NCI-H460 (cell line): Measurements from ENCODE around the genes FTH1, TMEM223, NXF1 and SLC3A2.

DNA sequence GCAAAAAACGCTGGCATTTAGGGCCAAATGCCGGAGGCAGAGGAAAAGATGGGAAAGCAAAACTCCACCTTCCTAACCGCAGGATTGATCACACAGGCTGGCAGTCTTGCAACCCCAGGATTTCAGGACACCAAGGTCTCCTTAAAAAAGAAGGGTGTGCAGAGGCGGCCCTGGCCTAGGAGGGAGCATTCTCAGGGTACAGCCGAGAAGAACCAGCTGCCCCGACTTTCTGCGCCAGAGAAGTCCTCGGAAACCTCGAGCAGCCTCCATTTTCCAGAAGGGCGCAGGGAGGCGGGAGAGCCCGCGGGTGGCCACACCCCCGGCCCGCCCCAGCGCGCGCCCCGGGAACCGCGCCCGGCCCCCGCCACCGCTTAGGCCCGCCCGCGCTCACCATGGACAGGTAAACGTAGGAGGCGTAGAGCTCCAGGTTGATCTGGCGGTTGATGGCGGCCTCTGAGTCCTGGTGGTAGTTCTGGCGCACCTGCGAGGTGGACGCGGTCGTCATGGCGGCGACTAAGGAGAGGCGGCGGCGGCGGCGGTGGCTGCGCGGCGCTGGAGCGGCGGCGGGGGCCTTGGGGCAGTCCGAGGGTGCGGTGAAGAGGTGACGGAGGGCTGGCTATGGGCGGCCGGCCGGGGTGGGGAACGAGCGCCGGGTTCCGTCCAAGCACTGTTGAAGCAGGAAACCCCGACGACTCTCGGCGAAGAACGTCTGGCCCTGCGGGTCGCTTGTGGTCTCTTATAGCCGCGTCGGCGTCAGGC is at the start of gene FTH1:
TSS of gene FTH1 (minus strand) at position 714 of the 759 bp plus-strand sequence.
RAMPAGE:
- cytosol, long total RNA = start-site peak on the minus strand centred at position 567 of the sequence, 300 bp wide, 6,808 and 4,279 reads in 2 replicates
- long total RNA = start-site peak on the minus strand centred at position 573 of the sequence, 288 bp wide, 1,415 and 26,632 reads in 2 replicates
- nucleus, long total RNA = start-site peak on the minus strand centred at position 575 of the sequence, 274 bp wide, 4,512 and 1,335 reads in 2 replicates

DNA sequence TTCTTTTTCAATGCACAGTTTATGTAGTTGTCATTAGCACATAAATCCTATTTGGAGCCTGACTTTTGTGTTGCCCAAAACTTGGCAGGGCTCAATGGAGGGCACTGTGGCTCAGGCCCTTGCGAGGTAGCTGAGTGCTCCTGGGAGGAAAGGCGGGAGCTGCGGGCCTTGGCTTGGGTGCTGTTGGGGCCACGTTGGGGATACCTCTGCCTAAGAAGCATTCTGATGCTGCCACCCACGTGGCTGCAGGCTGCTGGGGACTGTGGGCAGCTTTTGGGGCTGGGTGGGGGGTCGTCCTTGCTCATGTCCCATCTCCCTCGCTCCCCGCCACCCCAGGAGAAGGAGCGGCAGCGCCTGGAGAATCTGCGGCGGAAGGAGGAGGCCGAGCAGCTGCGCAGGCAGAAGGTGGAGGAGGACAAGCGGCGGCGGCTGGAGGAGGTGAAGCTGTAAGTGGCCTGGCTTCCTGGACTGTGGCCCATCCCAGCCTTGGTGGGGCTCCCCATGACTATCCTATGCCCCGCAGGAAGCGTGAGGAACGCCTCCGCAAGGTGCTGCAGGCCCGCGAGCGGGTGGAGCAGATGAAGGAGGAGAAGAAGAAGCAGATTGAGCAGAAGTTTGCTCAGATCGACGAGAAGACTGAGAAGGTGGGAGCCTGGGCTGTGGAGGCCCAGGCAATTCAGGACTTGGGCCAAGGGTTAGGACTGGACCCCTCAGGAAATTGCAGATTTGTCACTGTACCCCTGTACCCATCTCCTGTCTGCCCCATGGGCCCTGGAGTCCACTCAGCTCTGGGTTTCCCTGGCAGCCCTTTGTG is 21.0 kb downstream of the INCENP start:
RAMPAGE:
- cytosol, long total RNA = no peak
- long total RNA = no peak
- nucleus, long total RNA = no peak

DNA sequence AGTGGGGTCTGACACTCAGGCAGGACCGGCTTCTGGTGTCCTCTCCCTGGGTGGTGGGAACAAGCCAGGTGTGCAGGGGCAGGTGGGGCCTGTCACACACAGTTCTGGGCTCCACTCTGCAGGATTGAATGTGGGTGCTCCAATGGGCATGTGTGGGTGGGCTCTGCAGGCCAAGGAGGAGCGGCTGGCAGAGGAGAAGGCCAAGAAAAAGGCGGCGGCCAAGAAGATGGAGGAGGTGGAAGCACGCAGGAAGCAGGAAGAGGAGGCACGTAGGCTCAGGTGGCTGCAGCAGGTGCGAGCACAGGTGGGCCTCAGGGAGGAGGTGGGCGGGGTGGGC is 21.6 kb downstream of the INCENP start:
RAMPAGE:
- cytosol, long total RNA = no peak
- long total RNA = no peak
- nucleus, long total RNA = no peak

RAMPAGE:
- cytosol, long total RNA = no peak
- long total RNA = no peak
- nucleus, long total RNA = no peak
Measured at GRCh38 chr11:62153713-62154186, 29.9 kb downstream of the INCENP start.

RAMPAGE:
- cytosol, long total RNA = no peak
- long total RNA = no peak
- nucleus, long total RNA = no peak
Measured at GRCh38 chr11:62370714-62371534, 33.7 kb downstream of the ASRGL1 start.

RAMPAGE:
- cytosol, long total RNA = no peak
- long total RNA = no peak
- nucleus, long total RNA = no peak
Measured at GRCh38 chr11:62463138-62463540, 44.3 kb downstream of the SCGB1A1 start.

RAMPAGE:
- cytosol, long total RNA = no peak
- long total RNA = no peak
- nucleus, long total RNA = no peak
Measured at GRCh38 chr11:62527550-62528033, 19.0 kb downstream of the AHNAK start.

DNA sequence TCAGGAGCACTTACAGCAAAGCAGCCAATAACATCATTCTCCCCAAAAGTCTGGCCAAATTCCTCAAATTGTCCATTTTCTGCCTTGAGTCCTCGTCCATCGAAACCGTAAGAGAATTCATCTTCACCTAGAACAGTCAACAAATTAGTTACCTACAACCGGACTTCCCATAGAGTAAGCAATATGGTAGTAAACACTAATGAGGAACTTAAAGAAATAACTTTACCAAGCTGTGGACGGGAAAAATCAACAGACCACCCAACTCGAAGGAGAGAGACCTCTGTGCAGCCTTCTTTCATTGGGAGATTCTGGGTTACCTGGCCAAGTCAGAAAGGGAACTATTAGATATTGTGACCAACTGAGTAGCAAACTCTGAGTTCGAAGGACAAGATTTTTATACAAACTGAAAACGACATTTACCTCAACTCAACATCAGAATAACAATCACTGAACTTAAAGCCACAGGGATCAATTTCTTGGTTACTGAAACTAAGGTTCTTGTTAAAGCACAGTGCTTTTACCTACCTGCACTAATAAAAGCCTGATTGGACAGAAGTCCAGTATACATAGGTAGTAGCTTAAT is 4.6 kb downstream of the HNRNPUL2 start:
RAMPAGE:
- cytosol, long total RNA = no peak
- long total RNA = no peak
- nucleus, long total RNA = no peak

DNA sequence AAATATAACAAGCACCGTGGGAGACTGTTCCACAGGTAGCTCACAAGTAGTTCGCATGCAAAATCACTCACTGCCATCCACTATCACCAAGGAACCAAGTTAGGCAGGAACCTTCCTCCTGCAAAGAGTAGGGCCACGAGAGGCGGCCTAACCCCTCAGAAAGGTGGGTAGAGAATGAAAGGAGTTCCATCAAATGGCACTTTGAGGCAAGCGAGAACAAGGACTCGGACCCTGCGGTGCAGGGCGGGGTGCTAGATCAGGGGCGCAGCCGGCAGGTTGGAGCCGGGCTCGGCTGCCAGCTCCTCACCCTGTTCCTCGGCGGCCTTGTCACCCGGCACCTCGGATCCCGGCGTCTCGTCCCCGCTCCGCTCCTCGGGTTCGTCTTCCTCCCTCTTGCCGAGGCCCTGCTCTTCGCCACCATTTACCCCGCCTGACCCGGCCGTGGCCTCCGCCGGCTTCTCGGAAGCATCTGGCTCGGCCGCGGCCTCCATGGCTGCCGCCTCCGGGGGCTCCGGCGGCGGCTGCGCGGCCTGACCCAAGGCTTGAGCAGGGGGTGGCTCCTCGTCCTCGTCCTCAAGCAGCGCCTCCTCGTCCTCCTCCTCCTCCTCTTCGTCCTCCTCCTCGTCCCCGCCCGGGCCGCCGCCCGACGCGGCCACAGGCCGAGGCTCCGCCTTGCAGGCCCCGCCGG is 801 bp downstream of the HNRNPUL2 start:
RAMPAGE:
- cytosol, long total RNA = no peak
- long total RNA = no peak
- nucleus, long total RNA = no peak

DNA sequence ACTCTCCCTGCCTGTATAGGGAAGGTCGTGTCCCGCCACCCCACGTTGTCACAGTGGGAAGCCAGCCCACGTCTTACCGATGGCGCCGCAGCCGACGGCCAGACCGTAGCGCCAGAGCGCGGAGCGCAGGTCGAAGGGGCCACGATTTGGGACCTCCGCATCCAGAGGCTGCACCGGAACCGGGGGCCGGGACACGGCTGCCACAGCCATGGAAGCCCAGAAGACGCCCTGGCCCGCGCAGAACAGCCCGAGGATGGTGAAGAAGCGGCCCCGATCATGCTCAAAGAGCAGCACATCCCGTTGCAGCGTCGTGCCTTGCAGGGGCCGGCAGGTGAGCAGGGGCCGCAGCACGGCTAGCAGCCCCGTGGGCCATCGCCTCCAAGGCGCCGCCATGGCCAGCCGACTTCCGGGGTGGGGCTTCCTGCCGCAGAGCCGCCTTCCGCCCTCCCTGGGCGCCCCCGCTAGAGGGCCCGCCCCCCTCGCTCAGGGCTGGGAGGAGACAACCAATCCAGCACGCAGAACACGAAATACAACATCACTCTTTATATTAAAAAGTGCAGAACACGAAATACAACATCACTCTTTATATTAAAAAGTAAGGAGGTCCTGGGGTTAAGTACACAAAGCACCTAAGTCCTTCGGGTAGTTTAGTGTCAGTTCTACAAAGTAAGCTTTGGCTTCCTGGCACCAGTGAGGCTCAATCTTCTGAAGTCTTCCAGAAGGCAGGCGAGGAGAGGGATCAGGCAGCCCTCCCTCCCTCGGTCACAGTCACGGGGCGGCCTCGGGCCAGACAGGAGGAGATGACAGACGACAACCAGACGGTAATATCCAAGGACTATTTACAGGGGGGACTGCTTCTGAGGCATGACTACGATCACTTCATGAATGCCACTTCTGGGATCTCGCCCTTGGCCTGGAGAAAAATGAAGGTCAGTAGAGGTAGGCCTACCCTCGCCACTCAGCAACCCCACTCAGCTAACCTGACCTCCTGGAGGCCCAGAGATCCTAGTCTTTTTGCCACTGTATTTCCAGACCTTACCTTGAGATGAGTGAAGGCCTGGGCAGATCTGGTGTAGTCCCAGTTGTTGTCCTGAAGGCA is at the start of gene TMEM223:
TSS of gene TMEM223 (minus strand) at position 405 of the 1,099 bp plus-strand sequence.
RAMPAGE:
- cytosol, long total RNA = start-site peak on the minus strand centred at position 372 of the sequence, 66 bp wide, 508 and 695 reads in 2 replicates
- long total RNA = start-site peak on the minus strand centred at position 394 of the sequence, 22 bp wide, 28 and 299 reads in 2 replicates
- nucleus, long total RNA = no peak

RAMPAGE:
- cytosol, long total RNA = no peak
- long total RNA = no peak
- nucleus, long total RNA = no peak
Measured at GRCh38 chr11:62801652-62802330, 3.4 kb downstream of the NXF1 start.

GRCh38 chr11:62805301-62806536 is at the start of gene NXF1:
Gene NXF1 (minus strand): TSS chr11:62805440.
RAMPAGE:
- cytosol, long total RNA = no peak
- long total RNA = no peak
- nucleus, long total RNA = no peak

DNA sequence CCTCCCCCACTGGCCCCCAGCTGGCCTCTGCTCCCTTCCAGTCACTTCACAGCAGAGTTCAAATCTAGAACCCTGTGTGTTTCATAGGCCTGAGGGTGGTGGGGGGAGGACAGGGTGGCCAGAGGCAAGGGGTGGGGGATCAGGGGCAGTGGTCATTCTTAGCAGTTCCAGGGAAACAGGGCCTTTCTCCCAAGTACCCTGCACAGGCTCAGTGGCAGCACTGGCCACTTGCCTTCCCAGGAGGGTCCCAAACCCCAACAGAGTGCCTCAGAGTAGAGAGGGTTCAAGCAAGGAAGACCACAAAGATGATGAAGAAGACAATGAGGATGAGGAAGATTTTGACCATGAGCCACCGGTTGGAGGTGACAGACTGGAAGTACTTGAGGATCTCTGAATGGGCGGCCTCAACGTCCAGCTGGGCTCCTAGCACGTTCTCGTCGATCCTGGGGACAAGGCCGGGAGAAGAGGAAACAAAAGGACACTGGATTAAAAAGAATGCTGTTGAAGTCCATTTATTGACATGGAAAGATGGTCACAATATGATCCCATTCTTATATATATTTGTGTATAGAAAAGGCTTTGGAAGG is 2.0 kb upstream of the NXF1 start:
RAMPAGE:
- cytosol, long total RNA = no peak
- long total RNA = no peak
- nucleus, long total RNA = no peak

RAMPAGE:
- cytosol, long total RNA = no peak
- long total RNA = no peak
- nucleus, long total RNA = no peak
Measured at GRCh38 chr11:62813378-62814232, 8.4 kb upstream of the NXF1 start.

DNA sequence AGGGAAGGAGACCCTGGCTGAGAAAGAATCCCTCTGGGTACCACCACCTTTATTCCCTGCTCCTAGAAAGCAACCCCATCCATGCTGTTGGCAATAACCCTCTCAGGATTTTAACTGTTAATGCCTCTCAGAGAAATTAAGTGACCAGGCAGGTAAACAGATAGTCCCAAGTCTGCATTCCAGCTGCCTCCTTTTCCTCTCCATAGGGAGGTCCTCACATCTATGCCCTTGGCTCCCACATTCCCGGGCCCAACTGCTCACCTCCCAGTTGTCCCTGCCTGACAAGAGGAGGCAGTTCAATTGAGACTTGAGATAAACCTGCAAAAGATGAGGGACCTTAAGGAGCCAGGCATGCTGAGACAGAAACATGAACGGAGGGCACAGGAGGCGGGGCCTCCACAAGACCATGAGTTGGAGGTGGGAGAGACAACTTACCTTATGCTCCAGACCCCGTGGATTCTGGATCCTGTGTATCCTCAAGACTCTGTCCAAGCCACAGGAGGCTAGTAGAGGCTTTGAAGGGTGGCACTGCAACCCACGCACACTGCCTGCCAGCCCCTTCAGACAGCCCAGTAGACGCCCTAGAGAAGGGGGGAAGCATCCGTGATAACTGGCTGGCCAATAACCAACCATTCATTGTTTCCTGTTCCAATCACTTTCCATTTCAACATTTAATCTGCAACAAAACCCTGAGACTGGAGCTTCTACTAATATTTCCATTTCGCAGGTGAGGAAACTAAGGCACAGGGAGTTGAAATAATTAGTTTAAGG is 1.7 kb upstream of the STX5 start:
RAMPAGE:
- cytosol, long total RNA = no peak
- long total RNA = no peak
- nucleus, long total RNA = no peak

RAMPAGE:
- cytosol, long total RNA = start-site peak on the plus strand at chr11:62880894-62880935, 569 and 690 reads in 2 replicates
- long total RNA = start-site peak on the plus strand at chr11:62880894-62880935, 855 and 2,240 reads in 2 replicates
- nucleus, long total RNA = start-site peak on the plus strand at chr11:62880894-62880934, 1,664 and 419 reads in 2 replicates
Measured at GRCh38 chr11:62880631-62881201, at the start of gene SLC3A2. Gene SLC3A2 (plus strand): TSS chr11:62880896.

RAMPAGE:
- cytosol, long total RNA = no peak
- long total RNA = no peak
- nucleus, long total RNA = no peak
Measured at GRCh38 chr11:62882296-62883507, 2.0 kb downstream of the SLC3A2 start.

RAMPAGE:
- cytosol, long total RNA = no peak
- long total RNA = no peak
- nucleus, long total RNA = no peak
Measured at GRCh38 chr11:62889291-62890541, 9.0 kb downstream of the SLC3A2 start.

DNA sequence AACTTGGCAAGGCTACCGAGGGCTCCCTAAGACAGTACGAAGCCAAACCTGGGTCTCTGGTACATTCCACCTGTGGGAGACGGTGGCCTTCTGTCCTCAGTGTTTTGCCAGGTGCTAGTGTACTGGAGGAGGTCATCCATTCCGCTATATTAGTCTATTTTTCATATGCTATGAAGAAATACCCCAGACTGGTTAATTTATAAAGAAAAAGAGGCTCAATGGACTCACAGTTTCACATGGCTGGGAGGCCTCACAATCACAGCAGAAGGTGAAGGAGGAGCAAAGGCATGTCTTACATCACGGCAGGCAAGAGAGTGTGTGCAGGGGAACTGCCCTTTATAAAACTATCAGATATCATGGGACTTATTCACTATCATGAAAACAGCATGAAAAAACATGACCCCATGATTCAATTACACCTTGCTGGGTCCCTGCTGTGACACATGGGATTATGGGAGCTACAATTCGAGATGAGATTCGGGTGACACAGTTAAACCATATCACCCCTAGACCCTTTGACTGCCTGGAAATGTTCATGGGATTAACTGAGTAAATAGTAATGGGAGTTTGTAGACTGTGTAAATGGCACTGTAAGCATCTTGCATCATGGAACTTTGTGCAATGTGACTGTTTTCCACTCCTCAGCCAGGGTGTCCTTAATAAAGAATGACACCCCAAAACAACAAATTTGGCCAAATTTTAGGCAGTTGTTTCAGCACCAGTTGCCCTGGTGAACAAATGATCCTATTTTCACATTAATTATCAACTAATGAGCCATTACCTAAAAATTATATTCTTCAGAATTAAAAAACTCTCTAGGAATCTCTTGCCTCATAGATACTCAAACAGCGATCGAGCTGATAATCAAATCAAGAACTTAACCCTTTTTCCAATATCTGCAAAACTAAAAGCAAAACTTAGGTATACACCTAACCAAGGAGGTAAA is 7.8 kb upstream of the SLC22A25 start:
RAMPAGE:
- cytosol, long total RNA = no peak
- long total RNA = no peak
- nucleus, long total RNA = no peak

DNA sequence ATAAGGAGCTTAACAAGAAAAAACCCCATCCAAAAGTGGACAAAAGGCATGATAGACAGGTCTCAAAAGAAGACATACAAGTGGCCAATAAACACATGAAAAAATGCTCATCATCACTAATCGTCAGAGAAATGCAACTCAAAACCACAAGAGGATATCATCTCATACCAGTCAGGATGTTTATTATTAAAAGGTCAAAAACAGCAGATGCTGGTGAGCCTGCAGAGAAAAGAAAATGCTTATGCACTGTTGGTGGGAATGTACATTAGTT is 12.6 kb downstream of the LGALS12 start:
RAMPAGE:
- cytosol, long total RNA = no peak
- long total RNA = no peak
- nucleus, long total RNA = no peak